Colic lymph node (tissue), 1 donor: Measurements from ENCODE around the gene CHRND.

GRCh38 chr2:231710028-231710888, 1.9 kb downstream of the PTMA start:
- PRO-cap = bidirectional peak, plus-strand start at chr2:231710482, minus-strand start at chr2:231710277

DNA sequence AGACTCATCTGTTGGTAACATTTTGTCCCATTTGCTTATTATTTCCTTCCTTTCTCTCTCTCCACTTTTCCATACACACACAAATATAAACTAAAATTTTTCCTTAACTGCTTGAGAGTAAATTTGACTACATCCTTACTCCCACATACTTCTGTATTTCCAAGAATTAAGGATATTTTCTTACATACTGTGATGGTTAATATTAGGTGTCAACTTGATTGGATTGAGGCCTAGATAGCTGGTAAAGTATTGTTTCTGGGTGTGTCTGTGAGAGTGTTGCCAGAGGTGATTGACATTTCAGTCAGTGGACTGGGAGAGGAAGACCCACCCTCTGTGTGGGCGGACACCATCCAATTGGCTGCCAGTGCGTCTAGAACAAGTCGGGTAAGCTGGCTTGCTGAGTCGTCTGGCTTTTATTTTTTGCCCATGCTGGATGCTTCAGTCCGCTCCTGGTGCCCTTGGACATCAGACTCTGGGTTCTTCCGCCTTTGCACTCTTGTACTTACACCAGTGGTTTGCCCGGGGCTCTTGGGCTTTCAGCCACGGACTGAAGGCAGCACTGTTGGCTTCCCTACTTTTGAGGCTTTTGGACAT, 24.2 kb downstream of the DIS3L2 start:
- PRO-cap = no peak

GRCh38 chr2:232525595-232526273, at the start of gene CHRND:
Gene CHRND (plus strand): TSS chr2:232526160.
- PRO-cap = no peak

DNA sequence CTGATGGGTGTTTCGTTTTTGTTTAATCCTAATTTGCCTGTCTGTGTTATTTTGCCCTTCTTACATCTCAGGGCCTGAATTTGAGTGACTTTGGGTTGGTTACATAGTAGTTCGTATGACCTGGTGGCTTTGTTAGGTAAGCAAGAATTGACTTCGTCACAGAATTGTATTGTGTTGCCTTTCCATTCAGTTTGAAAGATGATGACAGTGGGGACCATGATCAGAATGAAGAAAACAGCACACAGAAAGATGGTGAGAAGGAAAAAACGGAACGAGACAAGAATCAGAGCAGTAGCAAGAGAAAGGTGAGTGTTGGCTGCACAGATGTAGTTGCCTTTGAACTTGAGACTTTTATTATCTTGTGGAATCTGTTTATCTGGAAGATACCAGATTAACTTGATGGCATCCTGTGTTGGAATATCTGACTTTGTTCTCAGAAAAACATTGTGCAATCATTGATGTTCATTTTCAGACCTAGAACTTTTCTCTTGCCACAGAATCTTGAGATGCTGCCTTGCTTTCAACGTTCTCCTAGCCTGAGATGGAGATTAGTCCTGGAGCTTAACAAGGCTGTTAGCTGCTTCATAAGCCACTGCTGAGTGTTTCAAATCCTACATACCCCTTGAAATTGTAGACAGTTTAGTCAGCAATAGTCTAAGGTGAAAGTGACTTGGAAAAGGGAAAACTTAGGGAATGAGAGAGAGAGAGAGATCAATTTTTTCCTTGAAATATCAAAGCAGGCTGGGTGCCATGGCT, 5.9 kb downstream of the EIF4E2 start:
- PRO-cap = no peak

GRCh38 chr2:232648151-232648949, 14.9 kb downstream of the EFHD1 start:
- PRO-cap = no peak

DNA sequence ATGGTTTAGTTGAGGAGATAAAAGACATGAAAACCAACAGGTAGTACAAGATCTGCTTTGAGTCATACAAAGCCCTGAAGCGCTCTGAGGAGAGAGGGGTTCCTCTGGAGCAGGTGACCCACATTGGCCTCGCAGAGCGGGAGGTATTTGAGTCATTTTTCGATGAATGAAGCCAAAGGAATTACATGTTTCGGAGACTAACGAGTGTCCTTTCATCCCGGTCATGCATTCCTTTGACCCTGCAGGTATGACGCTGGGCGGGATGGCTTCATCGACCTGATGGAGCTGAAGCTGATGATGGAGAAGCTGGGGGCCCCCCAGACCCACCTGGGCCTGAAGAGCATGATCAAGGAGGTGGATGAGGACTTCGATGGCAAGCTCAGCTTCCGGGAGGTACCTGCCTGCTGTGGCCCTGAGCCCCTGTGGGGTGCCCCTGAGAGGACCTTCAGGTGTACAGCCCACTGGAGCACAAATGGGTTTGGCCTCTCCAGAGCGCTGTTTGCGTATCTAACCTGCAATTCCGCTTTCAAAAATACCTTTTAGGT, 29.2 kb downstream of the EFHD1 start:
- PRO-cap = no peak

GRCh38 chr2:232748877-232749287, 27.5 kb downstream of the KCNJ13 start:
- PRO-cap = no peak

GRCh38 chr2:232857020-232857867, 12.8 kb upstream of the SNORC start:
- PRO-cap = no peak

- PRO-cap = no peak
Measured at GRCh38 chr2:232877046-232877672, 7.1 kb downstream of the SNORC start.

DNA sequence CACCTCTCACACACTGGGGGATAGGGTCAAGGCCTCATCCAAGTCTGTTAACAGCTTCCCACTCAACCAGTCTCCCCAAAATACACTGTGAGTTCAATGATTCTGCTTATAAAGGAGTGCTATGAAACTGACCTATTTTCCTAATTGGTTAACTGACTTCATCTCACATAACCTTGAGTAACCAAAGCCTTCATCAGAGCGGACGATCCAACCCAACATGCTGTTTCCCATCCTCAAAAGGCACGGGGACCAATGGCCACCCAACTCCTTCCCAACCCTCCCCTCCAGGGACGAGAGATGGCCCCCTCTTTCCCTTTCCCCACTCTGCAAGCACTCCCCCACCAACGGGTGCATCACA, 7.6 kb downstream of the SNORC start:
- PRO-cap = no peak

DNA sequence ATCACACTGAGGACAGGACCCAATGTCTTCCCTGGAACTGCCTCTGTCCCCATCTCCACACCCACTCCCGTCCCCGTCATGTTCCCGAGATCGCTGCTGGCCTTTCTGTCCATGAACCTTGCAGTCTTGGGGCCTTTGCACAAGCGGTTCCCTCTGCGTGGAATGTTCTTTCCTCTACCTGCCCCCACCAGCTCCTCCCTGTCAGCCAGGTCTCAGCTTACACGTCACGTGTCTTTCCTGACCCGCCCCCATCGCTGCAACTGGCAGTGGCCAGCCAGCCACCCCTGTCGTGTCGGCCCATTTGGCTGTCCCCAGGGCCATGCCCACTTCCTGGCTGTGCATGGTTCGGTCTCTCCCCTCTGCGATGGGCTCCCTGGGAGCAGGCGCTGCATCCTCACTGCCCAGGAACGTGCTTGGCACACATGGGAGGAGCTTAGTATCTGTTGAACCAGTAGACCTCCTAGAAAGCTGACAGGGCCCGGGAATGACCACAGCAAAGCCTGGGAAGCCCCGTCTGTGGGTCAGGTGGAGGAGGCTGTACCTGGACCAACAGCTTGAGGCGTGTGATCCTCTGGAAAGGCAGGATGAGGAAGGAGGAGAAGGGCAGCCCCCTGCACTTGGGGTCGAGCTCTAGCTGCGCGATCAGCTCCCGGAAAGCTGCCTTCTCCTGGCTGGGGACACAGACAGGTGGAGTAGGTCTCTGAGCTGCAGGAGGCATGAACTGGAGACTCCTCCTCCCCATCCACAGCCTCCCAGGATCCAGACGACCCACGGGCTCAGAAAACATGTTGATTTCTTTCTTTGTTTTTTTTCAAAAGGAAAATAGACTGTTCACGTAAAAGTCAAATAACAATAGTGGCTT, 21.0 kb downstream of the SNORC start:
- PRO-cap = no peak

DNA sequence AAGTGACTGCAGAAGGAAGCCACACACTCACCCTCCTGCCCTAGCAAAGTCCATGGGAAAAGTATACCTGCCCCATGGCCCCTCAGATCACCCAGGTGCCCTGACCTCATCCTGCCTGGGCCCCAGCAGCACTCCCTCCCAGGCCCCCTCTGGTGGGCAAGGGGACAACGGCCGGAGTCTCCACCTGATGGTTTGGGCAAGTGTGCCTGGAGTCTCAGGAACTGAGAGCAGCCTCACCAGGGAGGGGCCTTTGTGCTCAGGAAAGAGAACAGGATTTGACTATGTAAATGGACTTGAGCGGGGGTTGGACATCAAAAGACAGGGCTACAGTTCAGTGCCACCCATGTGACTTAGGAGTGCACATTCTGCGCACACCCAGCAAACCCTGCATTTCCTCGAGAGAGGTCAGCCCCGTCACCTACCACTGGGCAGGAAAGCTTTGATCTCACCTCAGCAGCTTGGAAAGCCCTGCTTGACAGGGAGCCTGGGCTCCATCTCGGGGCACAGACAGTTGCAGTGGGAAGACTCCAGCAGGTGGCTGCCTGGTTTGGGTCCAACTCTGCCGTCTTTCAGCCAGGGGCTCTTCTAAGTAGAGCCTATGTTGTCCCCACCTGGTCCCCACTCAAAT, 3.2 kb downstream of the INPP5D start:
- PRO-cap = bidirectional peak, plus-strand start at position 391 of the sequence, minus-strand start at position 194 of the sequence

GRCh38 chr2:233080154-233080911, 20.2 kb downstream of the INPP5D start:
- PRO-cap = bidirectional peak, plus-strand start at chr2:233080685, minus-strand start at chr2:233080543

GRCh38 chr2:233084320-233084938, 24.3 kb downstream of the INPP5D start:
- PRO-cap = bidirectional peak, plus-strand start at chr2:233084766, minus-strand start at chr2:233084480

DNA sequence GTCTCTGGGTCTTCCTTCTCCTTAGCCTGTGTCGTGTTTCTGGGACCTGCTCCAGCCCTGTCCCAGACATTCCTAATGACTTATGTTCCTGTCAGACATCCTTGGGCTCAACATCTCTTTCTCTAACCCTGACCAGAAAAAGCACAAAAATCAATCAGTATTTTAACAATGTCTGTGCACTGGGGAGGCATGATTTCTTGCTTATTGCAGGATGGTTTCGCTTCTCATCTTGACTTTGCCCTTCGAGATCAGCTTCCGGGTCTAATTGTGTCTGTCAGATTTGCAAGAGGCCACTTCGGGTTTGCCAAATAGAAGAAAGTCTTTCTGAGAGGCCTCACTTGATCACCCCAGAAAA, 26.7 kb downstream of the INPP5D start:
- PRO-cap = no peak

DNA sequence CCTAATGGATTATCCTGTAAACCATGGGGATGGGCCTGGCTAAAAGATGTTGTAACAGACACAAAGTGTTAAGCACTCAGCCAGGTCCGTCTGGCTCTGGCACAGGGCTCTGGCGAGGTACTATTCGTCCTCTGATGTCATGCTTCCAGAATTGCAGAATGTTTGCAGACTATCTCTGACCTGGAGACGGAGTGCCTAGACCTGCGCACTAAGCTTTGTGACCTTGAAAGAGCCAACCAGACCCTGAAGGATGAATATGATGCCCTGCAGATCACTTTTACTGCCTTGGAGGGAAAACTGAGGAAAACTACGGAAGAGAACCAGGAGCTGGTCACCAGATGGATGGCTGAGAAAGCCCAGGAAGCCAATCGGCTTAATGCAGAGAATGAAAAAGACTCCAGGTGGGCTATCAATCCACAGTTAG, 13.3 kb downstream of the ATG16L1 start:
- PRO-cap = no peak

- PRO-cap = no peak
Measured at GRCh38 chr2:233275441-233276078, 24.1 kb downstream of the ATG16L1 start.

GRCh38 chr2:233329551-233329951, 21.9 kb downstream of the SAG start:
- PRO-cap = no peak

GRCh38 chr2:233365833-233366759, 11.8 kb downstream of the DGKD start:
- PRO-cap = no peak

DNA sequence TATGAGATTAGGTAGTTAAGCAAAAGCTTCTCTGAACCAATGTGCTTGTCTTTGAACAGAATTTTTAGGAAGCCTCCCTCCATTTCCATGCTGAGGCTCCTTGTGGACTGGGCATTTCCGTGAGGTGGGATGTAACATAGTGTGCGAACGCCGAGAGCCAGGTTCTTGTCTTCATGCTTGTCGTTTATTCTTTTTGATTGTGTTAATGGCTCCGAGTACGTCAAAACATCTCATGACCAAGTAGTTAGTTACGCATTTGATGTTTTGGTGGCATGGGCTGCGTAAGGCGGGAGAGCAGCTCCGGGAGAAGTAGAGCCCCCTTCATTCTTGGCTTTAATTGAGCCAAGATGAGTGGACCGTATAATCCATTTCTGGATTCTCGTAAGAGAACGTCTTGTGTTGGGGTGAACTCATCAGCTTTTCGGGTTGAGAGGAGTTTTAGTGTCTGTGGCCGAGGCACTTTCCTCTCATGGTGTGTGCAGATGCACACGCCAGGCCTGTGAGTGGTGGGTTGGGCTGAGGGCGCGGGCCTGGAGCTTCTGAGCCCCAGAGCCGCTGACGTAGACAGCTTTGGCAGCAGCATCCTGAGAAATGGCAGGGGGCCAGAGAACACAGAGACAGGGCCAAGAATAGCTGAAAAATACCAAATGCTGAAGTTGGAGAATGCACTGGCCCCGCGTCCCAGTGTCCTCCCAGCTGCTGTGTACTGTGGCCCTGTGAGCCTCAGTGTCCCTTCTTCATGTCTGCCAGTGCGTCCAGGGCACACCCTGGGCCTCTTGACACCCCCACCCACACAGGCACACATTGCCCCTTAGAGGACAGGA, 33.2 kb downstream of the DGKD start:
- PRO-cap = bidirectional peak, plus-strand start at position 646 of the sequence, minus-strand start at position 505 of the sequence